ENCODE measurements around a stretch of chr18.

DNA sequence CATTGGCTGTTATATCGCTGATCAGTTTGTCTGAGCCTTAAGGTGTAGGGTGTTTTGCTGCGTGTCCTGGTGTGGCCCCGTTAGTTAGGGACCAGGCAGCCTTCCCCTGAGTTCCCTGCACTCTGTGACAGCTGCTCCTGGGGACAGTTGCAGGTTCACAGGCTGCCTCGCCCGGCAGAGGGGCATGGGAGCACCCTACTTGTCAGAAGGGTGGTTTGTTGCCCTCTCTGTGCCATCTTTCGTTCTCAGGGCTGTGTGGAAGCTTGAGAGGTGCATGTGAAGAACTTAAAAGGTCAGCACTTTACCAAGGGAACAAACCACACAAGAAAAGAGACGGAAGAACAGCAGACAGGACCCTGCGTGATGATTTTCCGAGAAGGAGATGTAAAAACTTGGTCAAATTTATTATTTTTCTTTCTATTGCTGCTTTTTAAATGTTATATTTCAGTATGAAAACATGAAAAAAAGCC lies 159.6 kb downstream of the LDLRAD4 start:
- PRO-cap, result no peak

- PRO-cap, result no peak
Measured at GRCh38 chr18:13416829-13417274, 198.3 kb downstream of the LDLRAD4 start.

- PRO-cap, result no peak
Measured at GRCh38 chr18:13427290-13427956, 208.9 kb downstream of the LDLRAD4 start.

DNA sequence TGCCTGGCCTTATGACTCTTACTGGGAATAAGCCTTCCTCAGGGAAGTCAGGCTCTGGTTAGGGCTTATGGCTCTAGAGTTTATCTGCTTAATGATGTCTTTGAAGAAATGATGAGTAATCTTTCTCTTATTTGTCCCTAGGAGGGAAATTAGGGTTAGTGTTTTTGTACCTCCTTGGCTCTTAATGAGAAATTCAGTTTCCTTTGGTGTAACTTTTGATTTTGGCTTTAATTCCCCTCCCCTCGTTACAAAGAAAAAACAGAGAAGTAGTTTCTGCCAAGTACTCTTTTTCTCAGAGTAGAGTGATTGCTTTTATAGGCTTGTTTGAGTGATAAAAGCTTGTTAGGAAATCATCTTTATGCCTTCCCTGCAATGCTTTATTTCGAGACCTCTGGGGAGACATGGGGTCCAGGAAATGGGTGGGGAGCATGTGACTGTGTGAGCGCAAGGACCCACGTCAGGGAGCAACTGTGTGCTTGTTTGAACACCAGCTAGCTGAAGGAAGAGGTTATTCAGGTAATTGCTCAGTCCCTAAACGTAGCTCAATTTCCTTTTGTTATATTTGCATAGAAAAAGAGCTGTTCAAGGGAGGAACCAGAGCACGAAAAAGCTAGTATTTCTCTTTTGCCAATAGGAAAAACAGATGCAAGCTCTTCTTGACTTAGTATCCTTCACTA lies 187.4 kb downstream of the FAM210A start:
- PRO-cap, result no peak

DNA sequence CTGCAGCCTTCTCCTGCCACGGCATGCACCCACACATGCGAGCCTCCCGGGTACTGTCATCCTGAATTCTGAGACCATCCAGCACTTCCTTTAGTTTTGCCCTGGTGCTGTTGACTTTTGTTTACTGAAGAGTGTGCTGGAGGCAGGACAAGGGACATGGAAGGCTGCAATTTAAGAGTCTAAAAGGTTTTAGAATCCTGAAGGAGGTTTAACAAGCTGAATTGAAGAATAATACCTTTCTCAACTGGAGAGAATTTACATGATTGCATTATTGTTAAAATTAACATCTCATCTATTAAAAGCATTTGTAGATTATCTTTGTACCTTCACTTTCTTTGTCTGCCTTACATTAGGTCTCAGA lies 183.1 kb downstream of the FAM210A start:
- PRO-cap, result no peak

GRCh38 chr18:13678886-13679496 lies 47.4 kb downstream of the FAM210A start:
- PRO-cap, result no peak

DNA sequence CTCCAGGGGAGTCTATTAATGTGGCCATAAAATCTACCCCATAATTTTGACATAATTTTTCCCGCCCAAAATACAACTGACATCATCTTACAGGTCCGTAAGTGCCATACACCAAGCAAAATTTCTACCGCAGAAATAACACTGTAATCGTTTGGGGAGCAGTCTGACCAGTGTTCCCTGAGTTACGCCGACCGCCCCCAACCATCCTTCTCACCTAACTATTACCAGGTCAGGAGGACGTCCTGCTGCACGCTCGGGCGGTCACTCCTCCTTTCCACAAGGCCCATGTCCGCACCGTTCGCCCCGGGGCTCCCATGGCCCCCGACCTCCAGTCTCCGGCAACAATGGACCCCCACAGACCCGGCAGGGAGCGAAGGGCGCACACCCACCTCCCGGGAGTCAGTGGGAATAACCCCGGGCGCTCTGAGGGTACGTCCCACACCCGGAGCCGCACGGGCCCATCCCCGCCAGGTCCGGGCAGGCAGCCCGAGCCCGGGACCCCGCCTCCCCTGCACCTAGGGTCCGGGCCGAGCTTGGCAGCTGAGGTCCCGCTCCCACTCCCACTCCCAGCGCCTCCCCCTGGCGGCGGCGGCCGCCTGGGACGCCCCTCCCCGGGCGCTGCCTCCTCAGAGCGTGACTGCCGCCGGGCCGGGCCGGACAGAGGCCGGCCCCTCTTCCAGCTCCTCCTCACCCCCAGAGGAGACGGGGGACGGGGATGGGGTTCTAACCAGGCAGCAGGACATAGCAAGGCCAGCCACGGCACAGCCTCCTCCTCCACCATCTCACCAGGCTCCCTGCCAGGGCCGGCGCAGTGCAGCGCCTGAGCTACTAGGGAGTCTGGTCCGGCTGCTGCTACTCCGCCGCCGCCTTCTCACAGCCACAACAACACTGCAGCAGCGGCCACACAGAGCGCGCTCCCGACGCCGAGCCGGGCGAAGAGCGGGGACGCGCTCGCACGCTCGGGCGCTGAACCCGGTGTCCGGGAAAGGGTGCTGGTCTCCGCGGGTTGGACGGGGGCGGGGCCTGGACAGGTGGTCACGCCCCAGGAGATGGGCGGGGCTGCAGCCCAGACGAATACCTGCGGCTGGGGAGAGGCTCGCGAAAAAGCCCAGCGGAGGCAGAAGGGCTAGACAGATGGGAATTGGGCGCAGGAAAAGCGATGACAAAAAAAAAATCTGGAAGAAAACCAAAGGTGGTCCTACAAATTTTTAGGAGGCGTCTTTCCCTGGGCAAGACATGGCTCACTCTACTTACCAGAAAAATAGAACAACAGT lies 112.5 kb downstream of the POTEC start:
- PRO-cap, result unidirectional peak, plus-strand start at position 221 of the sequence; unidirectional peak, plus-strand start at position 629 of the sequence; unidirectional peak, minus-strand start at position 870 of the sequence

DNA sequence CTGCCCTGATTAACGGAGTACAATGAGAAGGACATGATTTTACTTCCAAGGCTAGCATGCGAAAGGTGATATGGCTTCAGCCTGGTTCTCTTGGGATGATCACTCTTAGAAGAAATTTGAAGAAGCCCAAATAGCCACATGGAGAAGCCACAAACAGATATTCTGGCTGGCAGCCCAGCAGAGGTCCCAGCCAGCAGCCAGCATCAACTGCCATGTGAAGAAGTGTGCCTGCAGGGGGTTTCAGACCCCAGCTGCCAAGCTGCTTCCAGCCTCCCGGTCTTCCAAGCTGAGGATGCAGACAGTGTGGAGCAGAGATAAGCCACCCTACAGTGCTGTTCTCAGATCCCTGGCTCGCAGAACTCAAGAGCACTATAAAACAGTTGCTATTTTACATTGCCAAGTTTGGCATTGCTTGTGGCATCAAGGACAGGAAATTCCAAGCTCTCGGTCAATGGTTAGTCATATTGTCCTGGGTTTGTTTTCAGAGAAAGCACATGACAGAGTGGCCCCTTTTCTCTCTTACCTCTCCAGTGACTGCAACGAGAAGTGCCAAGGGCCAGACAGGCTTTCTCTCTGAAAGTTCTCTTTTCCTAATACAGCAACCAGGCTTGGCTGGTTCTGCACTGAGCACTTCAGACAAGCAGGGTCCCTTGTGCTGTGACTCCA lies 223.6 kb downstream of the ANKRD30B start:
- PRO-cap, result no peak

DNA sequence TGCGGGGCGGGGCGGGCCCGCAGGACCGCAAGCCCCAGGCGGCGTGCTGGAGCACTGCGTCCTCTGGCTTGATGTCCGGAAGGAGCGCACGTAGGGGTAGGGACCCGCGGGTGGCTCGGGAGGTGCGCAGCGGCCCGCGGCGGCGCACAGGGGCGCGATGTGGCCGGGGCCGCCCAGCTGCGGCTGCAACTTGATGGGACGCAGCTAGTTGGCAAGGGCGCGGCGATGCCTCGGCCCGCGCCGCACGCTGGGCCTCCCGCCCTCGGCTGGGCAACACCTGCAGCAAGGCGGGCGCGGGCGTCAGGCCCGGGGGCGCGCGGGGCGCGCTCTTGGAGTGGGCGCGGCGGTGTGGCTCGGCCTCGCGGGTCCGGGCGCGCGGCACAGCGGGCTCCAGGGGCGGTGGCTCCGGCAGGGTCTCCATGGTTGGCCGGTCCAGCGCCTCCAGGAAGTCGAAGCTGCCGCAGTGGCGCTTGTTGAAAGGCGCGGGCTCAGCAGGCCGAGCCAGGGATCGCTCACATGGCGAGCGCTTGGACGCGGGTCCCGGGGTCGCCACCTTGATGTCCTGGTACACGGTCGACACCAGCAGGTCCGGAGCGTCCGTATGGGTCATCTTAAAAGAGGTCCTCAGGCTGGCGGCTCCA lies 251.5 kb downstream of the ANKRD30B start:
- PRO-cap, result no peak

- PRO-cap, result no peak
Measured at GRCh38 chr18:15197436-15198060, 449.6 kb downstream of the ANKRD30B start.

GRCh38 chr18:21063826-21064816 lies 47.5 kb downstream of the ROCK1 start:
- PRO-cap, result no peak

DNA sequence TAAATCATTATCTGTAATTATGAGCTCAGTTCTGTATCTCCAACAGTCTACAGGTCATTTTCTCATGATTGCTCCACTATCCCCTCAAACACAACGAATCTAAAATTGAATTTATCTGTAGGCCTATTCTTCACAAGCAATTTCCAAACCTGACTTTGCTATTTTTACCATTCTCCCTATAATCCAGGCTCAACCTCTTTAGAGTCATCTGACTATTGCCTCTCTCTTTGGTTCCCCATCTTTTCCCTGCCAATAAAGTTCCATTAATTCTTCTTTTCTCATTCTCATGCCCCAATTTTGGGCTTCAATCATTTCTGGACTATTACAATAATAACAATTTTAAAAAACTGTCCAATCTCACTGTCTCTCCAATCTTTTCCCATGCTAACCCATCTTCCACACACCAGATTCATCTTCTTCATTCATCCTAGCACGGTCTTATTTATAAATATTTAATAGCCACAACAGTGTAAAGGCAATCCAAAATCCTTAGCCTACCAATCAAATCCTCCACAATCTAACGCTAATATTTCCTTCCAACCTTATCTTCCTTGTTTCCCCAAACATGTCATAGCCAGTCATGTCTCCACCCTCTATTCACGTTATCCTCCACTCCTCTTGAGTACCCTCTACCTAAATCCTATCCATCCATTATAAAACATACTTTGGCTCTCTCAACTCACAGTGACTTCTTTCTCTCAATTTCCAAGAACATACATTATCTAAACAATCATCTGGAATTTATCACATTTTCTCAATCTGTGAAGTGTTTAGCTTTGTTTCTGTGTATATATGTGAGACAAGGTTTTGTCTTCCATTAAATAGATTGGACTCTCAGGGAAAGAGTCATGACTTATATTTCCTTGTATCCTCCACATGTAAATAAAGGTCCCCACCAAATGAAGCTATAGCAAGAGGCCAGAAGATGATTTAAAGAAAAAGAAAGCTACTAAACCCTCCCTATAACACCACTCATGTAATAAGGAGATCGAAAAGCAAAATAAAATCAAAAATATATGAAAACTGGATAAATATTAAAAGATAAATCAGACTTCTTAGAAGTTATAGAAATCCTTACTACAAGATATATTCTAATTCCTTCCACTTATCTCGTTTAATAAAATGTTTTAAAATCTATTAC lies 2.8 kb downstream of the ROCK1 start:
- PRO-cap, result no peak

DNA sequence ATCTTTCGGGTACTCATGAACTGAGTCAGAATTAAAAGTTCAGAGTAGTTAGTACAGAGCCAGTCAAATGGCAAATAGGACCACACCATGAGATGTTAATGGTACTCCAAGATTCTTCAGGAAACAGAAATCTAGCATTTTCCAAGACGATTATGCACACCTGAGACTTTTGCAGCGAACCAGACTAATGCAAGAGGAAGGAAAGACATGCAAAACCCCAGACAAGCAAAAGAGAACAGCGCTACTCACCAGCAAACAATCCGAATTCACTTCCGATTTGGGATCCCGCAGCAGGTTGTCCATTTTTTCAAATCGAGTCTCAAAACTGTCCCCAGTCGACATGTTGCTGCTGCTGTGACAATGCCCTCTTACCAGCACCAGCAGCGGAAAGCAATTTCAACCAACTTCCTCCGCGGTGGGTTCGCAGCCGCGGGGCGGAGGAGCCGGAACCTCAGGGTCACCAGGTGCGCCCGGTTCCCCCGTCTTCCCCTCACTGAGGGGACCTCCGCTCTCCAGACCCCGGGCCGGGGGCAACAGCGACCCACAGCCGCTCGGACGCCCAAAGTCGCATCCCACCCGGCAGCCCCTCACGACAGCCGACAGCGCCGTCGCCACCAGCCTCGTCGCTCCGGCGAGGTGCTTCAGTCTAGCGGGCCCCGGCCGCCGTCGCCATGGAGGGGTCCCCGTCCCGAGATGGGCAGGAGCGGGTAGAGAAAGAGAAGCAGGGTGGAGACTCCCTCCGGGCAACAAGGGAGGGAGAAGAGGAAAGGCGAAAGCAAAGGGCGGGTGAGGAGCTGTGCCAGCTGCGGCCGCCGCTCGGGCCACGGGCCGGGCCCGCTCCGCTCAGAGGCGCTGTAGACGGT lies 813 bp downstream of the ROCK1 start:
- PRO-cap, result unidirectional peak, plus-strand start at position 269 of the sequence; unidirectional peak, plus-strand start at position 424 of the sequence; unidirectional peak, plus-strand start at position 778 of the sequence

DNA sequence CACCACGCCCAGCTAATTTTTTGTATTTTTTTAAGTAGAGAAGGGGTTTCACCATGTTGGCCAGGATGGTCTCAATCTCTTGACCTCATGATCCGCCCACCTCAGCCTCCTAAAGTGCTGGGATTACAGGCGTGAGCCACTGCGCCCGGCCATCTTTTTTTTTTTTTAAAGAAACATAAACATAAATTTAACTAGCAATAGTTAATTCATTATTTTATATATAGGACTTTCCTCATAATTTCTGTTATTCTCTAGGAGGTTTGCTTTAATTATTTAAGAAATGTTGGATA lies 43.2 kb upstream of the GREB1L start:
- PRO-cap, result no peak

GRCh38 chr18:21518457-21518939 lies 82.0 kb downstream of the ESCO1 start:
- PRO-cap, result no peak

DNA sequence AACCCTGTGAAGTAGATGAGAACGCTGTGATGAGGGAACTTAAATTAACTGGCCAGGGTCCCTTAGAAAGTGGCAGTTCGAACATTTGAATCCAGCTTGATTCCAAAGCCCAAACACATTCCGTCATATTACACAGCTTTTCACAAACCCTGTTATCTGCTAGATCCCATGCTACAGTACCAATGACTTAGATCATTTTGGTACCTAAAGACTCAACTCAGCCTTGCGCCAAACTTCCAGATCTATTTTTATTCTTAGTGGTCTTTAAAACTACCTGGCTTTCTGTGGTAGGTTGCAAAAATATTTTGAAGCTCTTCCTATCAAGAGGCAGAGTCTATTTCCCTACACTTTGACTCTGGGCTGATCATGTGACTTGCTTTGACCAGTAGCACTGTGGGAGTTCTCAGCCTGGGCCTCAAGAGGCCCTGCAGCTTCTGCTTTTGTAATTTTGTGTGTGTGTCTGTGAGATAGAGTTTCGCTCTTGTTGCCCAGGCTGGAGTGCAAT lies 5.3 kb downstream of the ABHD3 start:
- PRO-cap, result no peak

DNA sequence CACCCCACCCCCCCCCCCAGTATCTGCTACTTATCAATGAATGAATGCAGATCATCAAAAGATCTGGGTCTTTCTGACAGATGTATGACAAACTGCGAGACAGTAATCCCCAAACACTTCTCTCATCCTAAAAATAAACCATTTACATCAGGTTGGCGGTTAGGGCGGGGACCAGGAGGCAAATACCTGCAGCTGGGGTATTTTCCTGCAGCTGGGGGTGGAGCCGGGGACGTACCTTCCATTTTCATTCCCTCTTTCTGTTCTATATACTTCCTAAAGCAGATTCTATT lies 1.4 kb downstream of the ABHD3 start:
- PRO-cap, result unidirectional peak, plus-strand start at position 210 of the sequence

- PRO-cap, result no peak
Measured at GRCh38 chr18:22044319-22044945, 125.0 kb upstream of the GATA6 start.

DNA sequence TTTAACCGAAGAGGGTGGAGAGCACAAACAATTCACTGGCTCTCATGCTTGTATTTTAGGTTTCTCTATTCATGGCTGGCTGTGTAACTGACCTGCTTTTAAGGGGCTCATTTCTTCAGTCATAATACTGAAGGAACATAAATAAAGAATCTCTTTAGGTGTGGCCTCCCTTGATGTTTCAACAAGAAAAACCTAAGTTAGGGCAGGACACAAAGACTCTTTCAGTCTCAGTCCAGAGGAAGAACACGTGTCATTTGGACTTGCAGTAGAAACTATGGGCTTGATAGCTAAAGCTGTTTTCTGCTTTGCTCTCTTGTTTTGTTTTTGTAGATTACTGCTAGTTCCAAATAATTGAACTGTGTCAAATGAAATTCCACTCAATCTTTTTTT lies 108.8 kb upstream of the GATA6 start:
- PRO-cap, result no peak

DNA sequence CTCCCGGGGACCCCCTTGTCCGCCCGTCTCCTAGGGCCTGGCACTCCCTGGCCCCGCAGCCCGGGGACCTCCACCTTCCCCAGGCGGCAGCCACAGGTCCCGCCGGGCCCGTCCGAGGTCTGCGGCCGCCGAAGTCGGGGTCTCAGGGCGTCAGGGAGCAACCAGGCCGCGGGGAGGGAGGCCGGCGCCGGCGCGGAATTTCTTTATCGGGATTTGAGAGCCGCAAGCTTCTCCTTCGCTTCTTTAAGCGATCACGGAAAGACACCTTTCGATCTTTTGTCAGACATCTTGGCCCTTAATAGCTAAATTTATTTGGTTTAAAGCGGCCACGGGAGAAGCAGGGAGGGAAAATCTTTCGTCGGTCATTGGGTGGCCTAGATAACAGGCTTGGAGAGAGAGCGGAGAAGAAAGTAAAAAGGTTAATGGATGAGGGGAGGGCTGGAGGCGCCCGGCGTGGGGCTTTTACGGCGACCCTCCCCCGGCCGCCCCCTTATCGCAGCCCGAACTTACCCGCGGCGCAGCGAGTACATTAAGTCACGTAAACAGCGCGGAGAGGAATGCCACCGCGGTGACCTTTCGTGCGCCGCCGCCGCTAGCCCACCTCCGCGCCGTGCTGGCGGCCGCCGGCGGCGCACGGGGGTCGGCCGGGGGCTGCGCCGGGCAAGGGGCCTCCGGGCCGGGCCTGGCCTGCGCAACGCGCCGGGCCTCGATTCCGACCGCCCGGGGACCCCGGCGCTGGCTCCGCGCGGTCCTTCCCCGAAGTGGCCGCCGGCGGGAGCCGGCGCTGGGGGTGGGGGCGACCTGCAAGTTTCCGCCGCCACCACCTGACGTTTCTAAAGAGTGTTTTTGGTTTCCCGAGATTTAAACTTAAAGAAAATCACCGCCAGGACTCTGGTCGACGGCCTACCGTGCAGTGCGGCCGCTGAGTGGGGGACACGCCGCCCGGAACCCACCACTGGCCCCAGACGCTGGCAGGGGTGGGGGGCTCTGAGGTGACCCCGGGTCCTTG lies 4.1 kb upstream of the GATA6 start:
- PRO-cap, result no peak